Cerebral cortex (tissue), 2 donors: ENCODE data around the genes NUPR2, ZNF735 and GUSB.

GRCh38 chr7:56061583-56062053 is 2.5 kb upstream of the SUMF2 start:
- PRO-cap, 2 experiments = no peak in any of the 2 experiments

DNA sequence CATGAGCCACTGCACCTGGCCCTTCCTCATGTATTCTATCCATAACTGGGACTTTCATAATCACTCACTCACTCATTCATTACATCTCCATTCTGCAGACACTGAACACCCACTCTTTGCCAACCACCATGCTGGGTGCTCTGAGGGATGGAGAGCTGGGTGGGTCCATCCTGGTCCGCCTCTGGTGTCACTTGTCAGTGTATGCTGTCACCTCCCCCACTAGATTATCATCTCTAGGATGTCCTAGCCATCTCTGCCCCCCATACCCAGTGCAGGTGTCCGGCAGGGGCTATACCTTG is 2.4 kb downstream of the PHKG1 start:
- PRO-cap, 2 experiments = no peak in any of the 2 experiments

DNA sequence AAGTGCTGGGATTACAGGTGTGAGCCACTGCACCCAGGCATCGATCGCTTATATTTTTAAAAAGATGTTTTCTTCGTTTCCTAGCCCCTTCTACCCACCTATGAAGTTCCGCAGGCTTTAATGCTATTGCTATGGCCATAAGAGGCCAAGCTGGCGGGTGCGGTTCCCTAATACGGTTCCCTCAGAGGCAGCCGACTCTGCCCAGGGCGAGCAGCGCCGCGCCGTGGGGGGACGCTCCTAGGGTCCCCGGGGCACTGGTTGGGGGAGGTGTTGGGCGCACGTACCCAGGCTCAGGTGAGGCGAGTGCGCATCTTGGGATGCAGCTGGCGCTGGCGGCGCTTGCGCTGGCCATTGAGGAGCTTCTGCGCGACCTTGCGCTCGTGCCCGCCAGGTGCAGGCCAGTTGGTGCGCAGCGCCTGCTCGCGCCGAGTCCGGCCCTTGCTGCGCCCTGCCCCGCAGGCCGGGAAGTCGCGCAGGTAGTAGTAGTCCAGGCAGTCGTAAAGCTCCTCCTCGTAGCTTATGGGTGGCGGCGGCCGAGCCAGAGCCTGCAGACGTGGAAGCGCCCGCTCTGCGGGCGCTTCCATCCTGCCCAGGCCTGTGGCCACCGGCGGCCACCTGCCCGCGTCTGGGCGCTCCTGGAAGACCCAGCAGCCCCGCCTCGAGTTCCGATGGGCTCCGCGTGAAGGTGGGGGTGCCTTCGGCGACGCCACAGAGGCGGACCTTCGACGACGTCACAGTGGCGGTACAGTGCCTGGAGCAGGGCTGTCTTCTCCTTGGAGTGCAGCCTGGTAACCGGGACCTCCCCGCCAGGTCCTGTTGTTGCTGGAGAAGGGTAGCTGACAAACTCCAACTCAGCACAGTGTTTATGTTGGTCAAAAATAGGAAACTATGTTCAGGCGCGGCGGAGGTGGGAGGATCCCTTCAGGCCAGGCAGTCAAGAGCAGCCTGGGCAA is at the start of gene NUPR2:
Gene NUPR2, minus strand, starts transcription at position 687 of the 953 bp plus-strand sequence.
- PRO-cap, 2 experiments = peak in 1 of 2 experiments; most common plus-strand start position 734 of the sequence (in 1); most common minus-strand start position 617 of the sequence (in 1)

DNA sequence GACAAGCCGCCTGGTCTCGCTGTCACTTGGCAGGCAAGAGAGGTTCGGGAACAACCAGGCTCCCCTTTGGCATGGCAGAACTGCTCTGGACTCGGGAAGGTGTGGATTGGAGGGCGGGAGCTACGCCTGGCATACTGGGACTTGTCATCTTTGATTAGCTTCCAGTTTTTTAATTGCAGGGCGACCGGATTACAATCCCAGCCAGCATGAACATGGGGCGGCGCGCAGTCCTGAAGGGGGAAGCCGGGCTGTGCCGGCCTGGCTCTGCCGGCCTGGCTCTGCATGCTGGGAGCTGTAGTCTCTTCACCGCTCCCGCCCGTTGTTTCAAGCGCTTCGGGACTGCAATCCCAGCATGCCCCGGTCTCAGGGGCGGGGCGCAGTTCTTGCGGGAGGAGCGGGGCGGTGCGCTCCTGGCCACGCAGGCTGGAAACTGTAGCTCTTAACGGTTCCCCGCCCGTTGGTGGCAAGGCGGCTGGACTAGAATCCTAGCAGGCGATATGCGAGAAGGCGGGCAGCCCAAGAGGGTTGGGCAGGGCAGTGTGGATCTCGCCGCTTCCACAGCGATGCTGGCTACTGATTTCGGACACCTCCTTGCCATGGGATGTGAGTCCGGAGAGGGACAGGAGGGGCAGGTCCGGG is 45.5 kb upstream of the ZNF716 start:
- PRO-cap, 2 experiments = peak in 1 of 2 experiments; most common plus-strand start position 366 of the sequence (in 1); most common minus-strand start position 252 of the sequence (in 1)

GRCh38 chr7:60991935-60992283 is 3006.7 kb upstream of the ZNF722 start:
- PRO-cap, 2 experiments = no peak in any of the 2 experiments

DNA sequence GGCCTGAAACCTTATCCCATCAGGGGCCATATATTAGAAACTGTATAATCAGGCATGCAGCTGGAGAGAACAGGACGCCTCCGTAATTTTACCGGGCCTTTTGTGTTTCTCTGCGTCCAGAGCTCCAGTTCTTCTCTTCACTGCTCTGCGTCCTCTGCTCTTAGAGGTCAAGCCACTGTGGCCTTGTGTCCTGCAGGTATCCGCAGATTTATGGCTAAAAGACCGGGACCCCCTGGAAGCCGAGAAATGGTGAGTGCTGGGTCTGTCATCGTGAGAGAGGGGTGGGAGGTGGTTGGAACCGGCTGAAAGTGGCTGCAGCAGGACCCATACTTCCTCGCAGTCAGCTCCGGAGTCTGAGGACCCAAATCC is at the start of gene ZNF735:
Gene ZNF735, plus strand, starts transcription at position 211 of the 369 bp plus-strand sequence.
- PRO-cap, 2 experiments = no peak in any of the 2 experiments

GRCh38 chr7:64709559-64710225 is 43.8 kb downstream of the ZNF107 start:
- PRO-cap, 2 experiments = no peak in any of the 2 experiments

- PRO-cap, 2 experiments = peak in 1 of 2 experiments; most common plus-strand start chr7:64877627 (in 1); most common minus-strand start chr7:64877524 (in 1)
Observed at GRCh38 chr7:64877223-64877754, 25.8 kb upstream of the ZNF273 start.

GRCh38 chr7:64890668-64891273 is 12.3 kb upstream of the ZNF273 start:
- PRO-cap, 2 experiments = peak in 1 of 2 experiments; most common minus-strand start chr7:64890890 (in 1)

- PRO-cap, 2 experiments = no peak in any of the 2 experiments
Observed at GRCh38 chr7:65007094-65007427, 574 bp upstream of the ERV3-1 start.

GRCh38 chr7:65037867-65038735 is 31.6 kb upstream of the ERV3-1 start:
- PRO-cap, 2 experiments = peak in 2 of 2 experiments; most common plus-strand start chr7:65038338 (in 2)

DNA sequence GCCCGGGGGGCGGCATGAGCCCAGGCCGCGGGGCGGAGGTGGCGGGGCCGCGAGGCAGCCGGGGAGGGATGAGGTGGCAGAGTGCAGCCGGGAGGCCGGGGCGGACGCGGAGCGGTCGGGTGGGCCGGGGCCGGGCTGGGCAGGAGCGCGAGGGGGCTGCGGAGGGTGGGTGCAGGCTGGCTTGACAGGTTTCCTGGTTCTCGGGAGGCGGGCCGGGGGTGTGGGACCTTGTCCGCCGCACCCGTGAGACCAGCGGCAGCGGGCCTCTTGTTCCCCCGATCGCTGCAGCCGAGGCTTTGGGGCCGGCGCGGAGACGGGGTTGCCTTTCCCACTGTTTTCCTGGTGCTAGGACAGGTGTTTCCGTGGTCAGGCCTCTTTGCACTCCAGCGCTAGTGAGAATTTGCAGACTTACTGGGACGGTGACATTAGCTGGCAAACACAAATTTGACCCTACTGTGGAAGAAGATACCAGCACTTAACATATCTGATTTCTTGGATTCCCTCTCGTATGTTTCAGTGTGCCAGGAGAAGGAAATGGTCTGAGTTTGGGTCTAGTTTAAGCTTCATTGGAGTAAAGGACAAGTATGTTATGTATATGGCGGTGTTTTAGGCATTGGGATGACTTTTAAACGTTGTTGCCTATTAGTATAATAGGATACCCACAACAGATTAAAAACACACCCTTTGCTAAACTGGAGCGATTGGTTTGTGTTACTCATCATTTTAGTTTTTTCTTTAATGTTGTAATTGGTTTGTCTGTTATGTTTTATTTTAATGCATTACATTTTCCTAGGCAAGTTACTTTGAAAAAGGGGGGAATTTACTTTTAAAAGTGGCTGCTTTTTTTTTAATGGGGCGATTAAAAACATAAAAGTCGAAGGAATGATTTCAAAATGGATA is 32.5 kb upstream of the ERV3-1 start:
- PRO-cap, 2 experiments = peak in 1 of 2 experiments; most common minus-strand start position 298 of the sequence (in 1)

DNA sequence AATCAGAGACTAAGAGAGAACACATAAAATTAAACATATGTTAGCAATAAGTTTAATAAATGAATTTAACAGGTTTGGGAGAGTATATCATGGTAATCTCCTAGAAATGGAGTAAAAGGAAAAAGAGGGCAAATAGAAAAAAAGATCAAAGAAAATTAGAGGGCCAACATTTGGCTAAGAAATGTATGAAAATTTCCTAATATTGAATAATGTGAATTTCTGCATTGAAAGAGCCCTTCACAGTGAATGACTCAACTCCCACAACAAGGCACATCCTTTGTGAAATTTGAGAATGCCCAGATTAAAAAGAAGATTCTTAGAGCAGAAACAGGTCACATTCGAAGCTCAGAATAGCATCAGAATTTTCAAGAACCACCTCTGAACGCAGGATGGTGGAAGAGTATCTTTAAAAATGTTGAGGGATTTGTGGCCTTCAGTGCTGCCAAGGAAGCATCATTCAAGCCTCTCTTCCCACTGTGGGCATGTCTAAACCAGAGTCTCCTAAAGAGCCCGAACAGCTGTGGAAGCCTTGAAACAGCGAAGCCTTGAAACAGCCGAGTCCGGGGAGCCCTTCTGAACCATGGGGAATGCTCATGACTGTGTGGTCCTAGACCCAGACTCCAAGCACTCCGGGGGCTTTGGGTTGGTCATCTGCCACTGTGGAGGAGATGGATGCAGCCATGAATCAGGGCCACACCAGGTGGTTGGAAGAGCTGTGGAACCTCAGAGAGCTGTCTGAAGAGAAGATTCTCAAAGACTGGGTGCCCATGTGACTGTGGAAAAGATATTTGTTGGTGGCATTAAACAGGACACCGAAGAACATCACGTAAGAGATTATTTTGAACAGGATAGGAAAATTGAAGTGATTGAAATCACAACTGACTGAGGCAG is 43.5 kb downstream of the GUSB start:
- PRO-cap, 2 experiments = no peak in any of the 2 experiments

DNA sequence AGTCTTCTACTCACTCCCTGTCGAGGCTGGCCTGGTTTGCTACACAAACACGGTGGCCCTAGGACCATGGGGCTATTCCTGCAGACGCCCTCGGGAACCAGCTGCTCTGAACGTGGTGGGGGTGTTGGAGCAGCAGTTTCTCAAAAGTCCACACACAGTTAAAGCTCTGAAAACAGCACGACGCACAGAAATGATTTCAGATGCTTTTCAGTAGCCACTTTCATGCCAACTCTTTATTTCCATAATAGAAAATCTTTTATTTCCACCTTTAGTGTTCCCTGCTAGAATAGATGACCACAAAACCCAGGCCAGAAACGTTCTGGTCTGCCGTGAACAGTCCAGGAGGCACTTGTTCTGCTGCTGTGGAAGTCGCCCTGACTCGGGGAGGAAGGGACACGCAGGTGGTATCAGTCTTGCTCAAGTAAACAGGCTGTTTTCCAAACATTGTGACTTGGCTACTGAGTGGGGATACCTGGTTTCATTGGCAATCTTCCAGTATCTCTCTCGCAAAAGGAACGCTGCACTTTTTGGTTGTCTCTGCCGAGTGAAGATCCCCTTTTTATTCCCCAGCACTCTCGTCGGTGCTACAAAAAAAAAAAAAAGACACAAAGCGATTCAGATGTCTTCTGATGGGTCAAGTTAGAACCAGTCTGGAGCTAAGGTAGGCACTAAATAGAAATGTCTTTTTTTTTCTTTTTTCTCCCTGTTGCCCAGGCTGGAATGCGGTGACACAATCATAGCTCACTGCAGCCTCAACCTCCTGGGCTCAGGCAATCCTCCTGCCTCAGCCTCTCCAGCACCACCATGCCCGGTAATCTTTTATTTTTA is 21.3 kb downstream of the GUSB start:
- PRO-cap, 2 experiments = no peak in any of the 2 experiments

- PRO-cap, 2 experiments = peak in 2 of 2 experiments; most common plus-strand start chr7:65982330 (in 1); most common minus-strand start chr7:65982213 (in 2)
Observed at GRCh38 chr7:65981563-65982502, at the start of gene GUSB. Gene GUSB, minus strand, starts transcription at chr7:65982213.

- PRO-cap, 2 experiments = peak in 1 of 2 experiments; most common plus-strand start chr7:66152099 (in 1)
Observed at GRCh38 chr7:66151835-66152440, 37.3 kb downstream of the CRCP start.

GRCh38 chr7:66184423-66184909 is 20.7 kb upstream of the TPST1 start:
- PRO-cap, 2 experiments = no peak in any of the 2 experiments

GRCh38 chr7:66678679-66679387 is 50.2 kb downstream of the KCTD7 start:
- PRO-cap, 2 experiments = no peak in any of the 2 experiments

- PRO-cap, 2 experiments = no peak in any of the 2 experiments
Observed at GRCh38 chr7:66737687-66738251, 2.8 kb upstream of the RABGEF1 start.

DNA sequence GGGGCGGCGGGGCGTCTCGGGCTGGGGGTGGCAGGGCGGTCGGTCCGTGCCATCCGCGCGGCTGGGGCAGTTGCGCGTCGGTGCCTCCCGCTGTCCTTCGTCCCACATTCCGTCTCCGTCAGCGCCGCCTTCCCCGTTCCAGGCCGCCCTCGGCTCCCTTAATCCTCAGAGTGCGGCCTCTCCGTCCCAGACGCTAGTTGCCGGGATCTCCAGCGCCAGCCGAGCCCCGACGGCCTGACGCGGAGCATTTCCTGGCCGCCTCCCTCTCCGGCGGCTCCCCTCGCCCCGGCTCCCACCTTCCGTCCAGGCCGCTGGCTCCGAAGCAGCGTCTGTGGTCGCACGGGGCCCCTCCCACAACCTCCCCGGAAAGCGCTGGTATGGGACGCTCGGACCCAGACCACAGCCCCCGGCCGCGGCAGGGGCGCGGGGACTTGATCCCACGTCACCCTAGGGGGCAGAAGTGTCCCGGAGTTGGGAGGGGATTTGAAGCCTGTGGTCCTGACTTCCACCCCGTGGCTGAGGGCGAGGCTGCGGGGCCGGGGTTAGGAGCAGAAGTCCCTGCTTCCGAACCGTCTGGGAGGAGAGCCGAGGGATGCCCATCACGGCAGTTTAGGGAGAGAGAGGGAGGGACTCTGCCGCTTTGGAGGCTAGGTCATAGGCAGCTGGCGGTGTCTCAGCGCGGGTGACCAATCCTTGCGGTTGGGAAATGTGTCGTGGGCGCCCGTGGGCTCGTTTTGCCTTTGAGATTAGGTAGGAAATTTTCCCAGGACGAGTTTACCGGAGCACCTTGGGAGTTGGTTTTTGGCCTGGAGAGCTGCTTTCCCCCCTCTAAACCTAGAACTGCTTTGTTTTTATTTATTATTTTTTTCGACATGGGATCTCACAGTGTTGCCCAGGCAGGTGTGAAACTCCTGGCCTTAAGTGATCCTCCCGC is 581 bp downstream of the RABGEF1 start:
- PRO-cap, 2 experiments = peak in 1 of 2 experiments; most common plus-strand start position 354 of the sequence (in 1); most common minus-strand start position 291 of the sequence (in 1)